Measurements from ENCODE around the gene SYTL1.

DNA sequence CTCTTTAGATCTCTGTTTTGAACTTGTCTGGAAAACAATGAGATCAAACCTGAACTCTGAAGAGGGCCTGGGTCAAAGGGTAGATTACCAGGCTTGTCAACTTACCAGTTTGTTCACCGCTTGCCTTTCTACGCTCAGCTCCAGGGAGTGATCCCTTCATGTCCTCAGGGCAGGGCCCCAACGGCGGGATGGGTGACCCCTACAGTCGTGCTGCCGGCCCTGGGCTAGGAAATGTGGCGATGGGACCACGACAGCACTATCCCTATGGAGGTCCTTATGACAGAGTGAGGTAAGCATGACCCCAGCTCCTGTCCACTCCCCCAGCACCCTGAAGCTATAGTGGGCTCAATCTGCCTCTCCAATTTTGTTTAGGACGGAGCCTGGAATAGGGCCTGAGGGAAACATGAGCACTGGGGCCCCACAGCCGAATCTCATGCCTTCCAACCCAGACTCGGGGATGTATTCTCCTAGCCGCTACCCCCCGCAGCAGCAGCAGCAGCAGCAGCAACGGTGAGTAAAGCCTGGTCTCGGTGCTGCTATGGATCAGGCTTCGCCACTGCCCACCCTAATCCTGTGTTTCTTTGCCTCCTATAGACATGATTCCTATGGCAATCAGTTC, 14.4 kb upstream of the PIGV start:
- PRO-cap, result no peak
- RAMPAGE, long total RNA, 2 experiments, result no peak in any of the 2 experiments

GRCh38 chr1:26784533-26785108, 3.1 kb upstream of the PIGV start:
- PRO-cap, result no peak
- RAMPAGE, long total RNA, 2 experiments, result no peak in any of the 2 experiments

DNA sequence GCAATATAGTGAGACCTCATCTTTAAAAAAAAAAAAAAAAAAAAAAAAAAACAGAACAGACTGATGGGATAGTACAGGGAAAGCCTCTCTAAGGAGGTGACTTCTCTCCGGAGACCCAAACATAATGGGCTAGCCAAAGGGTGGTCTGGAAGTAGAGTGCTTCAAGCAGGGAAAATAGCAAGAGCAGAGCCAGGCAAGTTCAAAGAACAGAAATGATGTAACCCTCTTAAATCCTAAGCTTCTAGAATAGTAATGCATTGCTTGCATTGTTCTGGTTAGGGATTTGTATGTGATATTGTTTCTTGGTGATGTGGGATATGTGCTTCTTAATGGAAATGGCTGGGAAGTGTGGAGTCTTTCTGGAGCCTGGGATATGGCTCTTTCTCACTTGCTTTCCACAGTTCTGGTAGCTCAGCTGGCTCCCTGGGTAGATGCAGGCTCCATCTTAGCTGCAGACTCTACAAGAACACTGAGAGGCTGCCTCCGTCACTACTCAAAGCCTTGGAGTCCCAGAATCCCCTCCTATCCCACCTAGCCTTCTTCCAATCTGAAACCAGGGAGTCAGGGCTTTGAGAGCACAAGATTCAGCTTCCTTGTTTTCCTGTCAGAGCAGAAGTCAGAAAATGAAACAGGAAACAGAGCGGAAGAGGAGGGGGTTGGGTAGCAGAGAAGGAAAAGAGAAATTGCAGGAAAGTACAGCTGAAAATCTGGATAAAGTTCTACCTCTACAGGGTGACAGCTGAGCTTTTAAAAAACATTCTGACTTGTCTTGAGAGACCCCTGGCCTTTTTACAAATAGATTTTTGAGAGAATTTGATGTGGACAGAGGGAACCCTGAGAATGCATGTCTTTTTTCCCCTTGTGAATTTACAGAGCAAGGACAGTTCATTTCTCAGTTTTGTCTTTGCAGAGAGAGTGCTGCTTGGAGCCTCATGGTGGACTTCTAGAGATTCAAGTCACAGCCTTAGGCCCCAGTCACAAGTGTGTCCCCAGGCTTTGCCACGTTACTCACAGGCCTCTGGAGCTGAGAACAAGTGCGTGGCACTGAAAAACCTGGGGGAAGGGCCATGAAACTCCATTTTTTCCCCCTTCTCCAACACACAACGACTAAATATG, 1.7 kb upstream of the PIGV start:
- PRO-cap, result unidirectional peak, plus-strand start at position 666 of the sequence
- RAMPAGE, long total RNA, 2 experiments, result no peak in any of the 2 experiments

DNA sequence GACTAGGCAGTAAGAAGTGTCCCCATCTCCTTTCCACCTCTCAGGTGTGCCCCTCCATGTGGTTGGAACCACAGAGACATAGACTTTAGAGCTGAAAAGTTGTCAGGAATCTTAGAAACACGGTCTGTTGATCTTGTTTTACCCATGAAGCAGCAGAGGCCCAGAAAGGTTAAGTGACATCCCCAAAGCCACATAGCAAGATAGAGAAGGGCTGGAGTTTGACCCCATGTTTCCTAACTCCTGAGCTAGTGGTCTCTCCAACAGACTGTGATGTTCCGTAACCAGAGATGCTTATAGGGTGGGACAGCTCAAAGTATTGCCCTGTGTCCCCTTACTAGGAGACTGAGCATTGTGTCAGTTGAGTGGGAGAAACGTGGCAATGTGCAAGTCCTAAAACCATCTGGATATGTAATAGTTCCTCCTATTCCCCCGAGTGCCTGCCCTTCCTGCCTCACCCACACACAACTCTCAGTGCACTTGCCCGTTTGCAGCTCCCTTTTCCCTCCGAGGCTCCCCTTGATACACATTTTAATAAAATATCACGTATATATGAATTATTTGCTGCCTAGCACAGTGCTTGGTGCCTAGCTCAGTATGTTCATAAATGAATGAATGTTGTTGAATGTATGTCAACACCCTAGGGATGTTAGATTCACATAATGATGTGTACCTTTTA, 3.3 kb downstream of the PIGV start:
- PRO-cap, result no peak
- RAMPAGE, long total RNA, 2 experiments, result no peak in any of the 2 experiments

- PRO-cap, result no peak
- RAMPAGE, long total RNA, 2 experiments, result no peak in any of the 2 experiments
Observed at GRCh38 chr1:26838796-26839315, 12.4 kb downstream of the ZDHHC18 start.

DNA sequence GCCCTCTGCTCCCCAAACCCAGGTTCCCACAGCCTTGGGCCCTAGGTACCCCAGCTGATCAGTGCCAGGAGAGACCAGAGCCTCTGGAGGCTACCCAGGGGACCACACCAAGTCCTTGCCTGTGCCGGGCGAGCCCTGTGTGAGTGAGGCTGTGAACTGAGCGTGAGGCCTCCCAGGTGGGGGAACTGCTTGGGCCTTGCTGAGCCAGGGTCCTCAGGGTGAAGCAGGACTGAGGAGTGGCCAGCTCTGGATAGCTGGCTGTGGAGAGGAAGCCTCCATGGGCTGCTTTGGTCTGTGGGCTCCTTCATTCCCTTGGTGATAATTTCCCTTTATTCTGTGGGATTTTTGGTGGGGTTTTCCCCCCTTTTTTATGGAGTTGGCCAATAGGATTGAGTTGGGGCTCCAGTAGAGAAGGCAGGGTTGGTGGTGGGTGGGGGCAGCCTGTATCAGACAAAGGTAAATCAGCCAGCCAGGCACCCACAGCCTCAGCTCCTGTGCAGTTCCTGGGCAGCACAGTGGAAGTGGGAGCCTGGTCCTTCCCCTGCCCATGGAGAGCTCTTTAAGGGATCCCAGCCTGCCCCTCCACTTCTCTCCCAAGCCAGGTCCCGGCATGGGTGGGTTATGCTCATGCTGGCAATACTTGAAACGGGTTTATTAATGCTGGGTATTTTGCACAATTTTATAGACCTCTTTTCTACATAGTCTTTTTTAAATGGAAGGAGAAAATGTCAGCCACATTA, 8.8 kb upstream of the SFN start:
- PRO-cap, result no peak
- RAMPAGE, long total RNA, 2 experiments, result no peak in any of the 2 experiments

GRCh38 chr1:26861623-26862130, 1.3 kb upstream of the SFN start:
- PRO-cap, result no peak
- RAMPAGE, long total RNA, 2 experiments, result no peak in any of the 2 experiments

GRCh38 chr1:26889289-26889488, 894 bp downstream of the GPN2 start:
- PRO-cap, result no peak
- RAMPAGE, long total RNA, 2 experiments, result no peak in any of the 2 experiments

DNA sequence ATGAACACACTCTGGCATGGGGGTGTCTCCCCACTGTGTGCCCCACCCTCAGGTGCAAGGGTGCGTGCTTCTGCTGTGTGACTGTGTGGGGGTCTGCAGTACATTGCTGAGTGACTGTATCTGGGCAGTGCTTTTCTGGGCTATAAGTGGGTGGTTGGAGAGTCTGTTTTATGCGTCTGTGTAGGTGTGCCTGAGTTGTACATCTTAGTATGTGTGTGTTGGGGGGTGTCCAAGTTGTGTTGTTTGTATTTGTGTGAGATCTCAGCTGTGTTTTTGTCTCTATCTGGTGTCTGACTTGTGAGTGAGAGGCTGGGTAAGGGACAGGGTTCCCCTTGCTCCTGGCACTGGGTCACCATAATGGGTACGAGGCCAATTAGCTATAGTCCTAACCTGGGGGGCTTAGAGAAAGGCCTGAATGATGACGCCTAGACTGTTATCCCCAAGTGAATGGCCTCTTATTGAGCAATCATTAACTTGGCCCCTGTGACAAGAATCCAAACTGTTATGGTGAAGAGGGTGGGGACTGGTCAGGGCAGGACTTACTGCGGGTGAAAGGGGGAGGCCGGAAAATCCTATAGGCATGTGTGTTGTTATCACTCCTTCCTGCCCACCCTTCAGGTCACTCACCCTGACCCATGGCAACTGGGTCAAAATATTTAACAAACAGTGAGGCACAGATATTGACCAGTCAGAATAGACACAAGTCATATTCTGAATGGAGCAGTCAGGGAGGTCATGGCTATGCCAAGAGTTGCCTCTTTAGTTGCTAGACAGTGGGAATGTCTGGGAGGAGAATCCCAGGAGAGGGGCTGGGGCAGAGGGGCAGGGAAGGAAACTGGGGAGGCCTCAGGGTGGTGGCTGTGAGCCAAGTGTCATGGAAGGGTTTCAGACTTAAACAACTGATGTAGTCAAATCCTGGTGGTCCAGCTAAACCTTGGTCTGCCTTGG, 3.4 kb downstream of the NR0B2 start:
- PRO-cap, result no peak
- RAMPAGE, long total RNA, 2 experiments, result no peak in any of the 2 experiments

GRCh38 chr1:27057374-27057890, 44.8 kb upstream of the TENT5B start:
- PRO-cap, result no peak
- RAMPAGE, long total RNA, 2 experiments, result no peak in any of the 2 experiments

- PRO-cap, result no peak
- RAMPAGE, long total RNA, 2 experiments, result no peak in any of the 2 experiments
Observed at GRCh38 chr1:27135583-27136030, 19.3 kb downstream of the SLC9A1 start.

DNA sequence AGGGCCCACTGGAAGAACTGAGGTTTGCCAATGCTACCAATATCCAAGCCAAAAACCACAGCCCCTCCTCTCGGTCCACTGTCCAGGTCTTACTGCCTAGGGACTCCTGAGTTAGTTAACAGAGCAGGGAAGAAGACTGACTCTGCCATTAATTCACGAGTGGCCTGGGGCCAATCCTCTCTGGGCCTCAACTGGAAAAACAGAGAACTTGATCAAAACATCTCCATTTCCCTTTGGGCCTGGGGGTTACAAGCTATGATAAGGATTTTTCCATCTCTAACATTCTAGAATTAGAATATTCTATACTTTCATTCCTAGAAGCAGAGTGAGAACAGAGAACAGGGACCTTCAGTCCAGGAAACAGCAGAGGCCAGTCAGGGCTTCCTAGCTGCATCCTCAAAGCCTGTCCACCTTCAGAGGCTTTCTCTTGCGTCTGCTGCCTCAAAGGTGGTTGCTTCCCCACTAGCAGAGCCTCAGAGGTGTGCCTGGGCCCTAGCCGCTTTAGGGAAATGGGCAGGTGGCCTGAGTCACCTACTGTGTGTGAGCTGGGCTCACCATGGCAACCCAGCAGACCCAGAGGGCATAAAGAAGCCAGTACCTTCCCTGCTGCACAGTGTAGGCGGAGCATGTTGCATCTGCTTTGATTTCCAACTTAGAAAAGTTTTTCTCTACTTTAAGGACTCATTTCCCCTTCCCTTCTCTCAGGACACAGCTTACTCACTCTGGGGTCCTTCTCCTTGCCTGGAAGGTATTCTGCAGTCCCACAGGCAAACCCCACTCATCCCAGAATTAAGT, 12.6 kb downstream of the SLC9A1 start:
- PRO-cap, result no peak
- RAMPAGE, long total RNA, 2 experiments, result no peak in any of the 2 experiments

- PRO-cap, result no peak
- RAMPAGE, long total RNA, 2 experiments, result no peak in any of the 2 experiments
Observed at GRCh38 chr1:27300267-27300953, 21.6 kb upstream of the TMEM222 start.

DNA sequence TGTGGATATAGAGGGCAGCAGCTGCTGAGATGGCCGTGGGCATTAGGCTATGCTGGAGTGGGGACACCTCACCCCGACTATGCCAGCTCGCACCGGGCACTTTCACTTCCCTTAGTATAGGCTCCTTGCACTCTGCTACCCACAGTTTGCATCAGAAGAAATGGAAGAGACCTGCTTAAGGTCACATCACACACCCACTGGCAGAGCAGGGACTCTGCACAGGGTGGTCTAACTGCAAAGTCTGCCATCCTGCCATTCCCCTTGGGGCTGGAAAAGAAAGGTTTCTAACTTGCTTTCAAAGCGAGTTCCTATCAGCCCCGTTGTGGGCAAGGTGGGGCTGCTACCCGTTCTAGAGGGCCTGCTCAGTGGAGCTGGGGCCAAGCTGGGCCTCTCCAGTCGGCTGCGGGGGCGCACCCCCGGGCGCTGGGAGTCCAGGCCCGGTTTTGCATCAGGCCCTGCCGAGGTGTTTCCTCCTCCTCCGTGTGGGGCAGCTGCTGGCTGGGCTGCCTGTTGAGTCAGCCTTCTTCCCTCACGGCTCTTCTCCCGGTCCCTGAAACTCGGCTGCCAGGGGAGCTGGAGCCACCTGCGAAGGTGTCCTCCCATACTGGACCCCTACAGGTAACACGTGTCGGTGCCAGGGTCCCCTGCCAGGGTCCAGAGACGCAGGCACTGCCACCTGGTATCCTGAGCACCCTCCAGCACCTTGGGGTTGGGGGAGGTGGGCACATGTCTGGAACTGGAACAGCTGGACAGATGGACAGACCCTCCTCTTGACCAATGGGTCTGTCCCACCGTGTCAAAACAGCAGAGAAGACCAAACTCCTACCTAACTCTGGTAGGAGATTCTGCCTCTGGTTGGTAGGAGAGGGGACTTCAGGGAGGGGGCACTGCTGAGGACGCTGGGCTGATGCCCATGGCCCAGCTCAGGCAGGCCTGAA, at the start of gene SYTL1:
Gene SYTL1 (plus strand): TSS at position 490 of the 938 bp plus-strand sequence.
- PRO-cap, result unidirectional peak, plus-strand start at position 535 of the sequence
- RAMPAGE, long total RNA, 2 experiments, result start-site peak on the plus strand in 2 of 2 experiments, centred at positions 515 to 536 of the sequence, 503 to 748 reads per replicate

DNA sequence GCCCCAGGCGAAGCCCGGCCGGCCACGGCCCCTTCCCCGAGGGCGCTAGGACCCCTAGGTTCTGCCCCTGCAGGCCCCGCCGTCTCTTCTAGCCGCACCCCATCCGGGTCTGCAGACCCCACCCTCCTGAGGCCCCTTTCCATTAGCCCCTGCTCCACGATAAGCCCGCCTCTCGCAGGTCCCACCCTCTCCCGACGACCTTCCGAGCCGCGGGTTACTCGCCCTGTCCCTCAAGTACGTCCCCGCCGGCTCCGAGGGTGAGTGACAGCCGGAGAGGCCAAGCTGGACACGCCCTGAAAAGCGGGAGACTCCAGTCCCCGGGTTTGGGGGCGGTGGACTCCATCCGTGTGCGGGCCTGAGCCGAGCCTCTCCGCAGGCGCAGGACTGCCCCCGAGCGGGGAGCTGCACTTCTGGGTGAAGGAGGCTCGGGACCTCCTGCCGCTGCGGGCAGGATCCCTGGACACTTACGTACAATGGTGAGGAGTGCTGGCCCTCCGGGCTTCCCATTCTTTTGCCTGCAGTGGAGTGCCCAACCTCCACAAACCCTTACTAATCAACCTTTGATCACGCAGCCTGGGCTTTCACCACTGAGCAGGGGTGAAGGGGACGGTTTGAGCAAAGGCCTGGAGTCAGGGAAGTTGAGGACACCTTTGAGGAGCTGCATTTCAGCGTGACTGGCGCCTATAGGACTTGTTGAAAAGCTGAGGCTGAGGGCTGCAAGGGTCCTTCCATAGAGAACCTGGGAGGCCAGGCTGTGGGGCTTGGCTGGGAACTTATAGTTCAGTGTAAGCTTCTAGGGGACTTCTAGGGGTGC, 9.5 kb downstream of the SYTL1 start:
- PRO-cap, result unidirectional peak, minus-strand start at position 90 of the sequence
- RAMPAGE, long total RNA, 2 experiments, result no peak in any of the 2 experiments

GRCh38 chr1:27356398-27357193, 10.2 kb downstream of the MAP3K6 start:
- PRO-cap, result unidirectional peak, plus-strand start at chr1:27357053
- RAMPAGE, long total RNA, 2 experiments, result no peak in any of the 2 experiments

DNA sequence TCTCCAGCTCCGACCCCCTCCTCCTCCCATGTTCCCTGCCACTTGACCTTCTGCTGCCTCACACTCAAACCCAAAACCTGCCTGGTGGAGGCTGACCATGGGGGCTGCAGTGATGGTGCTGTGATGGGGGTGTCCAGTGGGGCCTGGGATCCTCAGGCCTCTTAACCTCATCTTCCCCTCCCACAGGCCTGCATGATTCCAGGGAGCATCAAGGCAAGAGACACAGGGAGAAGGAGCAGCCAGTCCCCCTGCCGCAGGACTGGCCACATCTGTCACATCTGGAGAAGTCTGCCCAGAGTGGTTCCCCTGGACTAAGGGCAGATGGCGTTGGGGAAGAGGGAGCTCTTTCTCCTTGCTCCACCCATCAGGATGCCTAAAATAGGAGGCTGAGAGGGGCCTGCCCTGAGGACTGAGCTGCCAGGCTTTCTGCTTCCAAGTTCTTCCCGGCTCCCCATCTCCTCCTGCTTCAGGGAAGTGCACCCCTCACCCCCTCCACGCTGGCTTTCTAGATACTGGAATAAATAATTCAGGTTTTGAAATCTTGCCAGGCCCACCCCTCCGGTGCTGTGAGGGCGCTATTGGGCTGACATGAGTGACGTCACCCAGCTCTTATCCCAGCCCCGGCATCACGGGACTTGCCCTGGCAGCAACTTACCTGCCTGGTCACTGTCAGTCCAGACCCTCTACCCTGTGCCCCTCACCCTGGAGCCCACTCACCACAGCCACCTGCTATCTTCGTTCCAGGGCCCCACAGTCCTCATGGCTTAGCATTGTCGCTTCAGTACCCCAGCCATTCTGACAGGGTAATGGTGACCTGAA, 1.1 kb upstream of the GPR3 start:
- PRO-cap, result no peak
- RAMPAGE, long total RNA, 2 experiments, result no peak in any of the 2 experiments

- PRO-cap, result no peak
- RAMPAGE, long total RNA, 2 experiments, result no peak in any of the 2 experiments
Observed at GRCh38 chr1:27414536-27415142, 22.2 kb downstream of the GPR3 start.

GRCh38 chr1:27445009-27446000, 44.7 kb downstream of the WASF2 start:
- PRO-cap, result no peak
- RAMPAGE, long total RNA, 2 experiments, result start-site peak on the minus strand in 1 of 2 experiments, at chr1:27445187-27445299 at its widest, 9 reads per replicate

DNA sequence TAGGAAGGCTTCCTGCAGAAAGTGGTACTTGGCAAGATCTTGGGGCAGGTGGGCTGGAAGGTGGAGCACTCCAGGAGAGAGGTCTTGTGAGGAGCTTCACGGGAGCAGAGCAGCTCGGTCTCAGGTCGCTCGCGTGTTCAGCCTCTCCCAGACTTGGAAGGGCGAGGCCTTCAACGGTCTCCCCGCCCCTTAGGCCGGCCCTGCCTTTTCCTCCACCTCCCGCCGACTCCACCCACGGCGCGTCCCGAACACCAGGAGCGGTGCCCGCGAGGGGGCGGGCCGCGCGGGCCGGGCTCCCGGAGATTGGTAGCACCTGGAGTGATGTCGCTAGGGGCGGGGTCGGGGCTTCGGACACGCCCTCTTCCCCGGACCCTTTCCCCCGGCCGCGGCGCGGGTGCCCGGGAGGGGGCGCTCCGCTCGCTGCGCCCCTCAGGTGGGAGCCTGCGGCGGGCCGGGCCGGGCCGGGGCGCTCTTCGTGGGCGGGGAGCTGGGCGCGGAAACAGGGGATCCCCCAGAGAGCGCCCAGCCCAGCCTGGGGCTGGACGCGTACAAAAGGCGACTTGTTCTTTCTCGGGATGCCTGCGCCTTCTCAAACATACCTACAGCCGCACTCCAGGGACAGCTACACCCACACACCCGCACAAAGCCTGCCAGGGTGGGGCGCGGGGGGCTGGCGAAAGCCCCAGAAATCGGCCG, 35.5 kb downstream of the AHDC1 start:
- PRO-cap, result bidirectional peak, plus-strand start at position 382 of the sequence, minus-strand start at position 139 of the sequence; unidirectional peak, plus-strand start at position 604 of the sequence
- RAMPAGE, long total RNA, 2 experiments, result no peak in any of the 2 experiments

All from lower leg skin (tissue), 2 donors.